ENCODE measurements around the genes TESK2, MAST2 and TSPAN1.

GRCh38 chr1:45342498-45343326, 2.7 kb downstream of the TOE1 start:
- PRO-cap = no peak

GRCh38 chr1:45345736-45346318, 5.9 kb downstream of the TOE1 start:
- PRO-cap = no peak

DNA sequence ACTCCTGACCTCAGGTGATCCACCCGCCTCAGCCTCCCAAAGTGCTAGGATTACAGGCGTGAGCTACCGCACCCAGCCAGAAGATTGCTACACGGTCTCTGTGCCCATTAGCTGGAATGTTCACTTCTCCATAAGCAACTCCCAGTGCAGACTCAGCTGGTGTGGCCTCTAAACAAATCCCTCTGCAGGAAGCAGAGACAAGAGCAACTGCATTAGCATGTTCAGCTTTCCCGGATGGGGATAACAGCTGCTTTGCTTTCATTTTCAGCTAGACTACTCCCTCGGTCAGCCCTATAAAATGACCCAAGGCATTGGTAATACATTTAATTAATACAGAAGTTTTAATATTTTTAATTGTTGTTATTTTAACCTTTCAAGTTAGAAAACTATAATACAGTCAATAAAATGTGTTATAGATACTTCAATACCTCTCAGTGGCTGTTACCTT, 21.1 kb downstream of the TOE1 start:
- PRO-cap = bidirectional peak, plus-strand start at position 261 of the sequence, minus-strand start at position 184 of the sequence

- PRO-cap = bidirectional peak, plus-strand start at chr1:45491450, minus-strand start at chr1:45491163
These were observed at the start of gene TESK2 for GRCh38 chr1:45490616-45491725. Gene TESK2 (minus strand): TSS chr1:45491163.

GRCh38 chr1:45552002-45552850, 1.6 kb downstream of the AKR1A1 start:
- PRO-cap = no peak

GRCh38 chr1:45622925-45623762, 710 bp downstream of the CCDC17 start:
- PRO-cap = unidirectional peak, minus-strand start at chr1:45623026; unidirectional peak, minus-strand start at chr1:45623572

GRCh38 chr1:45633406-45634461, 9.9 kb upstream of the CCDC17 start:
- PRO-cap = no peak

GRCh38 chr1:45693901-45694893, 6.2 kb downstream of the TMEM69 start:
- PRO-cap = no peak

DNA sequence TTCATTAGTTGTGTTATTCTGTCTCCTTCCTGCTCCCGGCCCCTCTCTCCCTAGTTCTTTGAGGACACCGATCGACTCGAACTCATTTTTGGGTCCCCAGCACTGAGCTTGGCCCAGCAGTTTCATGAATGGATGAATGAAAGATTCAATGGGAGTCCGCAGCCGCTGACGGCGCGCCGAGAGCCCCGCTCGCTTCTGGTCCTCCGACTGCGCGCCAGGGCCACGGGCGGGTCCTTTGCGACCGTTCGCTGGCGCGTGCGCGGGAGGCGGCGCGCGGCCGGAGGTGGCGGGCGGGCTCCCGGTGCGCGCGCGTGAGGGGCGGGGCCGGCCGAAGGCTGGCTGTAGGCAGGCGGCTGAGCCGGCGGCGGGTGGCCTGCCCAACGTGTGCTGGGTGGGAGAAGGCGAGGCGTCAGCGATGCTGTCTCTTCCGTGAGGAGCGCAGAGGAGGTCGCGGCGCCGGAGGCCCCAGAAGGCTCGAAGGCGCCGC, at the start of gene MAST2:
Gene MAST2 (plus strand): TSS at position 342 of the 487 bp plus-strand sequence.
- PRO-cap = bidirectional peak, plus-strand start at position 312 of the sequence, minus-strand start at position 189 of the sequence

GRCh38 chr1:45969525-45970366, 162.7 kb downstream of the PIK3R3 start:
- PRO-cap = no peak

DNA sequence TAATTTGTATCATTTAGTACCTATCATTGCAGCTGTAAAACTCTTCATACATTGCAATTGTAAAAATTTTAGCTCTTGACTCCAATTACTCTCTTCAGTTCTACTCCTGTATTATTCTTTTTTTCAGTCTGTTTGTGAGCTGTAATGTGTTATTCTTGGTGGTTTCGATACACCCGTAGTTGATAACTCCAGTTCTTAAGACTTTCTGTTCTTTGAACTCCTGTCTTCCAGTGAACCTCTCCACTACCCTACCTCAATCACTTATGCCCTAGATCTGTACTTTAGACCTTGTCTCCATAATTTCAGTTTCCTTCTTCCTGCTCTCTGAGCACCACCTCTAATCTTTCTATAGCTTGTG, 159.4 kb downstream of the PIK3R3 start:
- PRO-cap = no peak

DNA sequence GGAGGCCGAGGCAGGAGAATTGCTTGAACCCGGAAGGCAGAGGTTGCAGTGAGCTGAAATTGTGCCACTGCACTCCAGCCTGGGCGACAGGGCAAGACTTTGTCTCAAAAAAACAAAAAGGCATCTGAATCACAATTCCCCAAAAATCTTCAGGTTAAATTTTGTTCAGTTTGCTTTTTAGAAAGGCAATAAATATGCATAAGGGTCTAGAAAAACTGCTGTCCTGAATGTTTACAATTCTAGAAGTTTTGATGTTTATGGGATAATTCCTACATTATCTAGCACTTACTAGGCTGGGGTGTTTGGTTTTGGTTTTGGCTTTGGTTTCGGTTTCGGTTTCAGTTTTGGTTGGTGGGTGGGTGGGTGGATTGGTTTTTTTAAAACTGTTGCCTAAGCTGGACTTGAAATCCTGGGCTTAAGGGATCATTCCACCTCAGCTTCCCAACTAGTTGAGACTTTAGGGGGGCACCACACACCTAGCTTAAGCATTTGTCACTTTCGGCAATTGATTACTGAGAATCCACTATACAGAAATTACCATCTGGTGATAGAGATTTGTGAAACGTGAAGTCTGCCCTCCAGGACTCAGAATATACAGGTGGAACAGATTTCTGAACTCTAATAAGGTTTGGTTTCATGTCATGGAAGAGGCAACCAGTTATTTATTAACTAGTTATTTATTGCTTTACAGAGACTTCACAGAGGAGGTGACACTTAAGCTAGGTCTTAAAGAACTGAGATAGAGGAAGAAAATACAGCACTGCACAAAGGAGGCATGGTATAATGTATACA, 69.8 kb downstream of the PIK3R3 start:
- PRO-cap = no peak

DNA sequence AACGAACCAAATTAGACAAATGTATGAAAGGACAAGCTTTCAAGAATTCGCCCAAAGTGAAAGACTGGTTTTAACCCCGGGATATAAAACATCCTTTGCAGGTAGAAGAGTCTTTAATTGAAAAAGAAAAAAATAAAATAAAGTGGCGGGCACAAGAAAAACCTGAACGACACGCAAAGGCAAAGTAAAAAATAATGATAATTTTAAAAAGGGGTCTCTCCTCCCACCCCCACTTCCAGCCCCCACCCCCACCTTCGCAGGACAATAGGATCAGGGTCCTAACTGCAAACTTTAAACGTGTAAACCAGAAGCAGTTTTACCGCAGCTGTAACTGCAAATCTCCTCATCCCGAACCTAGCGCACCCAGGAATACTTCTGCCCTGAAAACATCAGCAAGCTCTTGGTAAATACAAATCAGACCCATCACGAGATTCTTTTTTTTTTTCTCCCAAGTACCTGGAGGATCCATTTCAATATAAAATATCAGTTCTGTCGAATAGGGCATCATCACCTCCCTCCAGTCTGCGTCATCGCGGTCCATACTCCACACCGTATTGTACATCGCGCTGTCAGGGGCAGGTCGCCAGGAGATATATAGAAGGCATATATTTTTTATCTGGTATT, 926 bp downstream of the PIK3R3 start:
- PRO-cap = bidirectional peak, plus-strand start outside the sequence, minus-strand start at position 290 of the sequence

DNA sequence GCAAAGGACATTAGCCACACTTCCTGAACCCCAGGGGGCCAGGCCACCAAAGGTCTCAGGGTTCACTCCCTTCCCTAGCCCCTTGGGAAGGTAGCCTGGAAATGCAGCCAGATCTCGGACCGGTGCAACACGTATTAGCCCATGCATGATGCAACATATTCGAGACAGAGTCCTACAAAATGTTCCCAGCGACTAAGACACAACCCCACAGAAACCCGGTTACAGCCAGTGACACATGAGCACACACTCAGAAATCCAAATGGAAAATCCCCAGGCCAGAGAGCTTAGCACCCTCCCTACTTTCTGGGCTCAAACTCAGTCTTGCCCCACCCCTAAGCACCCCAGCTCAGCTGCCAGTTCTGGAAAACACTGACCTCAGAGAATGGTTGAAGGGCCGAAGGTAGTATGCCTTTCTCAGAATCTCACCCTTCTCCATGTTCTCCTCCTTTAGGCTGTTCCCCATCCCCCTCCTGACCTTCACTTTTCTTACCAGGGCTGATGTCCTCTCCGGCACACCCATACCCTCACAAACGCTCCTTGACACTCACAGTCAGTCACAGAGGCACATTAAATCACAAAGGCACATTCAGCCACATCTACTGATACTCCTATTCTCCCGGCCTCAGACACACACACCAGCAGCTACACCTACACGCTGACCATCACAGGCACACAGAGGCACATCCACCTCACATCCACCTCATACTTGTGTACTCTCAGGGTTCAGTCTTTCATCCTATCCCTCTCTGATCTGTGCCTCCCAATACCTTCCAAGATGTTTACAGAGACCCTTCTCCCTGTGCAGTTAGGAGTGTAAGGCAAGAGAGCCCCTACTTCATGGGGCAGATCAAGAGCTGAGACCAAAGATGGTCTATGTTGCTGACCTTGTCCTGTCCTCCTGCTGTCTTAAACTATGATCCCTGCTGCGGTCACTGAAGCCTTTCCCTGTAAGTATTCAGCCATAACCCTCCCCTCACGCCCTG, at the start of gene TSPAN1:
Gene TSPAN1 (plus strand): TSS at position 625 of the 983 bp plus-strand sequence.
- PRO-cap = bidirectional peak, plus-strand start at position 378 of the sequence, minus-strand start at position 207 of the sequence

DNA sequence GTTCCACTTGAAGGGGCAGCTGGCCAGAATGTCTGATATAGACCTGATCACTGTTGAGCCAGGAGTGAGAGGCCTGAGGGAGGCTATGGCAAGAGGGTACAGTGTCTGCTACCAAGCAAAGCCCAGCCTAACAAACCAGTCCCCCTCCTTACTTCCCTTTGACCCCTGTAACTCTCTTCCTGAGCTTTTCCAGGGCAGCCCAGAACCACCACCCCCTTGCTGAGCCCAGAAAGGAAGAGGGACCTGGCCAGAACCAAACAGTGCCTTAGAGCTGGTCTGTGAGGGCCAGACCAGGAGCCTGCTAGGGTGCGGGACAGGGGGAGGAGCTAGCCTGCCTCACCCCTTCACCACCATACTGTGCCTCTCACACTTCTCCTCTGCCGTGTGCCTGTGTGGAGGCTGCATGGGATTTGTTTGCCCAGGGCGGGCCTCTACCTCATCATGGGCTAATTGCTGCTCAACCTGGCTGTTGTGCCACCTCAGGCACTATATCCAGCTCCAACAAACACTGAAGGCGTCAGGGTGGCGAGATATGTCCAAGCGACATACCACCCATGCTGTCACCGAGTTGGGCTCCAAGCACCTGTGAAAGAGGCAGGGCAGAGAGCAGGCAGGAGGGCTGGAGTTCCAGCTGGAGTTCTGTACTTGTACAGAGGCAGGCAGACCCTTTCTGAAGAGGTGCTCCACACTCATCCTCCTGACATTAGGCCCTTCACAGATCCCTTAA, 10.8 kb downstream of the POMGNT1 start:
- PRO-cap = unidirectional peak, plus-strand start at position 520 of the sequence

GRCh38 chr1:46188516-46189381, 9.5 kb downstream of the POMGNT1 start:
- PRO-cap = no peak

DNA sequence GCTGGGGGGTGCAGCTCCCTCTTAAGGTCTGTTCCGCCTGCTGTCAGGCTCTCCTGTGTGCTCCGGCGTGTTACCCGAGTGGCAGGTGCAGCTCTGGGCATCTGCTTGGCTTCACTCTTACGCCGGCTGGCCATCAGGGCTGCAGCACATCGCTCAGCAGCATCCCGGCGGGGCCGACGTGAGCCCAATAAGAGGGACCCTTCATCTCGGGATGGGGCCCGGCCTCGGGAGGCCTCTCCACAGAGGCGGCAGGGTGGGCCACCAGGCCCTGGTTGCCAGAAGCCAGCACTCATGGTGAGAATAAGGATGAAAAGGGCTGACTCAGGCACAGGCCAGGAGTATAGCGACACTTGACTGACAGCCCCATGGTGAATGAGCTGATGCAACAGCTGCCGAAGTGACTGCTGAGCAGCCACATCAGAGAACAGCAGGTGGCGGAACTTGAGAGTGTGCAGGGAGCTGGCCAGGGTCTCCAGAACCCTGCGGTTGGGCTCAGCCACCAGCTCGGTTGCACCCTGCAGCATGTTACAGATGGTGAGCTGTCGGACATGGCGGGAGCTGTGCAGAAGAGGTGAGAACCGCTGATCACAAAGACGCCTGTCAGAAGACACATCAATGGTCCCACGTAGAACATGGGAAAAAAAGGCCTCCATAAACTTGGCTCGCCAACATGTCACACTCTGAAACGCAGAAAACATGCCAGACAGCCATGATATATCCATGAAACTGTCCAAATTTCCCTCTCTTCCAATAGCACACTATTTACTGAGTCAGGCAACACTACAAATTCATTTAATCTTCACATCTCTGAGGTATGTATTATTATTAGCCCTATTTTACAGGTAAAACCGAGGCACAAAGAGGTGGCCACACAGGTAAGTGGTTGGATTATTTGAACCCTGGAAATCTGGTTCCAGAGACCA, 17.3 kb downstream of the LRRC41 start:
- PRO-cap = no peak

DNA sequence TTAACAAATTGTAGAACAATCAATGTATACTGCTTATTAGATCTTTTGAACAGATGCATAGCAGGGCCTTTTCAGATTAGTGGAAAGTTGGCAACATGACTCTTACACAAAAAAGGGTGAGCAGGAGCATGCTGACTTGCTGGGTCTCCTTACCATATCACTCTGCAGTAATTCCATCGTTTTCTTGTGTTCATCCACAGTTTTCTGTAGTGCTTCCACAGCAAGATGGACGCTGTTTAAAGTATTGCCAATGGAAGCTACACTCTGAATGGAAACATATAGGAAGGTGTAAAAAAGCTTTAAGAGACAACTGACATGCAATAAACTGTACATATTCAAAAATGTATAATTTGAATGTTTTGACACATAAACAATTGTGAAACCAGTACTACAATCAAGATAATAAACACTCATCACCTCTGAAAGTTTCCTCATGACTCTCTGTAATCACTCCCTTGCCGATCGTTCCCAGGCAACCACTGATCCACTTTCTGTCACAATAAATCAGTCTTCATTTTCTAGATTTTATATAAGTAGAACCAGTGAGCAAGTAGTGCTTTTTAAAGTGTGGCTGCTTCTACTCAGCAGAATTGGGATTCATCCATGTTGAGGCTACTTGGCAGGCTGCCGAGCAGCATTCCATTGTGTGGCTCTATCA, 20.1 kb downstream of the TEX38 start:
- PRO-cap = no peak

- PRO-cap = no peak
These were observed 35.7 kb upstream of the EFCAB14 start for GRCh38 chr1:46754515-46755089.

GRCh38 chr1:46900093-46900542, 41.2 kb downstream of the CYP4A11 start:
- PRO-cap = no peak

All from left lung (tissue), 1 donor.